Aorta (tissue), 1 donor: ENCODE data around the genes MSH2, MSH6 and PSME4.

DNA sequence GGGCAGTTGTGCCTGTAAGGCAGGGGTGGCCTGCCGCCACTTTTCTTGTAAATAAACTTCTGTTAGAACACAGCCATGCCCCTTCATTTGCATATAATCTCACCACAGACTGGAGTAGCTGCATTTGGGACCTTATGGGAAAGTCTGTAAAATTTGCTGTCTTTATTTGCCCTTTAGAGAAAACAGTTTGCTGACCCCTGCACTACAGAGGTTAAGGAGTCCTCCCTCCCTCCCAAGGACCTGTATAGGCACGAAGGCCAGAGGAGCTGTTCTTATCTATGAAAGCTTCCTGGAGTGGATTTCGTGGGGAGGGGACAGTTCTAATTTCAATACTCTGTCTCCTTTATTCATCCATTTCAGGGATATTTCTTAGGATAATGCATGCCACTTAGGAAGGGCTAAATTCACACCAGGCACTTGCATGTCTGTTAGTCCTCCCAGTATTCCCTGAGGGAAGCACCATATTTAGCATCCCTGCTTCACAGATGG is 42.6 kb downstream of the TTC7A start:
- PRO-cap: no peak

DNA sequence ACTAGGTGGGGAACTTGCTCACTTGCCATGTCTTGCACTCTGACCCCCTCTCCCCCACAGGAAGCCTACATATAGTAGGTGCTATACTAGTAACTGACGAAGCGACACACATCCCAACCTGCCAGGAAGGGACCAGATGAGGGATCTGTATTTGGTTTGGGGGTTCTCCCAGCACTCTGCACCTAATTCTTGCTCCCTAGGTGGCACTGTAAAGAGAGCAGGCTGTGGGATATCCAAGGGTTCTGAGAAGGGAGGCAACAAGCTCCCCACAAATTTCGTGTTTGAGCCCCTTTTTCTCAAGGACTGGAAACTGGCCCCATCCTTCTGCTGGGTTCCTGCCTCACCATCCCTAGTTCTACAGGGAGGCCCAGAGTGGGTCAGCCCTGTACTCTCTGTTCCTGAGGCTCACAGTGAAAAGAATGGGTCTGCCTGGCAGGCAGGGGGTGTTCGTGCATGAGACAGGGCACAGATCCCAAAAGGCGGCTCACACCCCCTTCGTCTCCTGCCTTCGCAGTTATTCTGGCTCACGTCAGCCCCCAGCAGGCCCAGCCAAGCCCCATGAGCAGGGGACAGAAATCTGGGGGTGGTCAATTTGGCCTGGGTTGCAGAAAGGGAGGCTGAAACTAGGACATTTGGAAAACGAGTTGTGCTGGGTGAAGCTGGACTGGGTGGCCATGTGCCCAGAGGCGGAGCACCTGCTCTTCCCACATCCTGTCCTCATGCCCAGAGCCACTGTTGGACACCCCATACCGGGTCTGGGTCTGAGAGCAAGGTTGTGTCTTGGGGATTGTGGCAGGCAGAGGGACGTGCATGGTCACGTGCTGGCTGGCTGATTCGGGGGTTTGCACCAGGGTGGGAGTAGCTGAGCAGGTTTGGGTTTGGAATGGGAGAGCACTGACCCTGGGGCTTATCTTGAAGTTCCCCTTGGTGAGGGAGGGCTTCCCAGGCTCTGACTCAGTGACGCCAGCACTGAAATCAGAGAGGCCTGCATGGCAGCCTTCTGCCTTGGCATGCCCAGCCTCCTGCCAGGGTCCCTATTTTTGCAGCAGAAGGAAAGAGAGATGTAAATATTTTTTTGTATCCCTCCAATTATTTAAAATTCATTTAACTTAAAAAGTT is 73.5 kb downstream of the TTC7A start:
- PRO-cap: no peak

DNA sequence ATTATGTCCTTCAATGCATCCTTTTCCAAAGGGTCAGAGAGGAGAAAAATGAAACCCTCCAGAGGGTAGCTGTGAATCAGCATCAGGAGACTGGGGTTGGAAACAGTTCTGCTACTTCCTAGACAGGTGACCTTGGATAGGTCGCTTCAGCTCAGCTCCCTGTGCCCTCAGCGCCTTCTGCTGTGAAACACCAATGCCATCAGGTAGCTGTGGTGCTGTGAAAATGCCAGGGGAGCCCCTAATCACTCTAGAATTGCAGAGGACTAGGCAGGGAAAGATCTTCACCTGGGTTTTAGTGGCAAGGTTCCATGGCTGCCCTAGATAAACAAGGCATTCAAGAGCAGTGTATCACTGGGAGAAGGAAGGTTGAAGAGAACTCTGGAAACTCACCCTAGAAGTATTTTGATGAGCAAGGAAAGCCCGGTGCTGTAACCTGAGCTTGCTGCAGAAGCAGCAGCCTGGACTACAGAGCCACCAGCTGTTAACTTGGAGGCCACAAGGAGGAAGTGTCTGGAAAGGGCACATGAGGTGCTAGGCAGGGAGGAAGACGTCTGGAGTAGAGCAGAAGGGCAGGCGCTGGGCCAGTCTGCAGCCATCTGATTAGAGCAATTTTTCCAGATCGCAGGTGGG is 75.3 kb downstream of the TTC7A start:
- PRO-cap: no peak

GRCh38 chr2:47072626-47073407 is 82.3 kb downstream of the STPG4 start:
- PRO-cap: no peak

GRCh38 chr2:47086065-47087015 is 68.8 kb downstream of the STPG4 start:
- PRO-cap: no peak

- PRO-cap: no peak
Observed at GRCh38 chr2:47270006-47270211, 93.6 kb upstream of the CALM2 start.

DNA sequence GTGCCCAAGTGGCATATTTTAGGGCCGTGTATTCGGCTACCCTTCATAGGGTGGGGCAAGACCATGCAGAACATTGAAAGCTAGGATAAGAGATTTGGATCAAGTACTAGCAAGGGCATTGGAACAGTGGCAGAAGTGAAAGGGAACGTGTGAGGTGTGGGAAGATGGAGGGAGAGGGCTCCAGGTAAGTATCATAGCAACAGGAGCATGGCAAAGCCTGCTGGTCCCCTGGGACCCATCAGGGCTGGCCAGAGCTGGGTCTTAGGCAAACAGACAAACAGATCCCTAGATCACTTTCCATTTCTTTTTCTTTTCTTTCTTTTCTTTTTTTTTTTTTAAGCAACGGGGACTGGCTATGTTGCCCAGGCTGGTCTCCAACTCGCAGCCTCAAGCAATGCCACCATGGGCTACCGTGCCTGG is 95.2 kb upstream of the CALM2 start:
- PRO-cap: no peak

GRCh38 chr2:47379379-47379995 is 10.4 kb downstream of the EPCAM start:
- PRO-cap: no peak

- PRO-cap: bidirectional peak, plus-strand start at chr2:47403075, minus-strand start at chr2:47402935
Observed at GRCh38 chr2:47402478-47403768, at the start of gene MSH2. TSS of gene MSH2 (plus strand) at chr2:47403156.

DNA sequence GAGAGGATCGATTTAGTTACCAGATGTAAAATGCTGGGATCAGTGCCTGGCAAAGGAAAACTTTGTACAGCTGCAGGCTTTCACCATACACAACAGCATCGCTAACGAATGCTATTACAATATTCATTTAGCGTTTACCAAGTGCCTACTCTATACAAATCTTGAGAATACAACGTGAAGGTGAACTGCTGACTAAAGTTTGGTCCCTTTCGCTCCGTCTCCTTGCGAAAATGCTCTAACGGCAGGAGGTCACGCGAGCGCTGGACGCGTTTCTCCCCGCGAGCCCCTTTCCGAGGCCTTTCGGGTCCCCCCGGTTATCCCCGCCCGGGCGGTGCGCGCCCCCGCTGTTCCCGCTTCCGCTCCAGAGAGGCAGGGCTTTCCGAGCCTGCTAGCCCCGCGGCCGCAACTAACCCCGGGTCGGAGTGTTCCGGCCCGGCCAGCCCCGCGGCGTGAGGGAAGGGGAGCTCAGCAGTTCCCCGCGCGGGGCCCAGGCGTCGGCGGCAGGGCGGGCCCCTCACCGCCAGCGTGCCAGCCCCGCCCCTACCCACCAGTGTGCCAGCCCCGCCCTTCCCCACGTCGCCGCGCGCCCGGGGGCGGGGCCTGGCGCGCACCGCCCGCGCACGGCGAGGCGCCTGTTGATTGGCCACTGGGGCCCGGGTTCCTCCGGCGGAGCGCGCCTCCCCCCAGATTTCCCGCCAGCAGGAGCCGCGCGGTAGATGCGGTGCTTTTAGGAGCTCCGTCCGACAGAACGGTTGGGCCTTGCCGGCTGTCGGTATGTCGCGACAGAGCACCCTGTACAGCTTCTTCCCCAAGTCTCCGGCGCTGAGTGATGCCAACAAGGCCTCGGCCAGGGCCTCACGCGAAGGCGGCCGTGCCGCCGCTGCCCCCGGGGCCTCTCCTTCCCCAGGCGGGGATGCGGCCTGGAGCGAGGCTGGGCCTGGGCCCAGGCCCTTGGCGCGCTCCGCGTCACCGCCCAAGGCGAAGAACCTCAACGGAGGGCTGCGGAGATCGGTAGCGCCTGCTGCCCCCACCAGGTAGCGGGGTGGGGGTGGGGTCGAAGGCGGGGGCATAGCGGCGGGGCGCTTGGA is at the start of gene MSH6:
Gene MSH6 (plus strand): TSS at position 686 of the 1,088 bp plus-strand sequence.
- PRO-cap: bidirectional peak, plus-strand start at position 686 of the sequence, minus-strand start at position 489 of the sequence

GRCh38 chr2:47810716-47811335 is 27.9 kb downstream of the MSH6 start:
- PRO-cap: no peak

- PRO-cap: no peak
Observed at GRCh38 chr2:48249473-48250515, 64.7 kb upstream of the FOXN2 start.

GRCh38 chr2:48441298-48441429 is 598 bp downstream of the PPP1R21 start:
- PRO-cap: no peak

DNA sequence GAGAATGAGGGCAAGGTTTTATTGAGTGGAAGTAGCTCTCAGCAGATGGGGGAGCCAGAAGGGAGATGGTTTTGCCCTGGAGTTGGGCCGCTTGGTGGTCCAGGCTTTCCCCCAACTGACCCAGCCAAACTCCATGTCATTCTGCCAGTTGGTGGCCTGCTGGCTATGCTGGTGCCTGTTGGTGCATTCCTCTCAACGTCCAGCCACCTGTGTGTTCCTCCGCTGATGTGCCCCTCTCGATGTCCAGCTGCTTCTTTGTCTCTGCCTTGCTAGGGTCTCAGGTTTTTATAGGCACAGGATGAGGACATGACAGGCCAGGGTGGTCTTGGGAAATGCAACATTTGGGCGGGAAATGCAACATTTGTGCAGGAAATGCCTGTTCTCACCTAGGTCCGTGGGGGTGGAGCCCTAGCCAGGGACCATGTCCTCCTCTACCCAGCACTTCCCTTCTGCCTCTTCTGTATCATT is 424.6 kb upstream of the FSHR start:
- PRO-cap: no peak

- PRO-cap: no peak
Observed at GRCh38 chr2:51171671-51171870, 139.6 kb upstream of the NRXN1 start.

- PRO-cap: no peak
Observed at GRCh38 chr2:51349895-51350593, 318.1 kb upstream of the NRXN1 start.

GRCh38 chr2:51990625-51991093 is 958.7 kb upstream of the NRXN1 start:
- PRO-cap: no peak

DNA sequence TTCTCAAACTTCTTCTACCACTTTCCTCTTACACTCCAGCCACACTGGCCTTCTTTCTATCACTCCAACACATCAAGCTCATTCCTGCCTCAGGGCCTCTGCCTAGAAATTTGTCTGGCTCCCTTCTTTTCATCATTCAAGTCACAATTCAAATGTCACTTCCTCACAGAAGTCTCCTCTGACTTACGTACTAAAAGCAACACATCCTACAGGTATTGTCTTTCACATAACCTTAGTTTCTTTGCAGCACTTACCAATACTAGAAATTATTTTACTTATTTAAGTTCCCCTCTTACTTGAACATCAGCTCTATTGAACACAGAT is 1.8 kb downstream of the ASB3 start:
- PRO-cap: no peak

DNA sequence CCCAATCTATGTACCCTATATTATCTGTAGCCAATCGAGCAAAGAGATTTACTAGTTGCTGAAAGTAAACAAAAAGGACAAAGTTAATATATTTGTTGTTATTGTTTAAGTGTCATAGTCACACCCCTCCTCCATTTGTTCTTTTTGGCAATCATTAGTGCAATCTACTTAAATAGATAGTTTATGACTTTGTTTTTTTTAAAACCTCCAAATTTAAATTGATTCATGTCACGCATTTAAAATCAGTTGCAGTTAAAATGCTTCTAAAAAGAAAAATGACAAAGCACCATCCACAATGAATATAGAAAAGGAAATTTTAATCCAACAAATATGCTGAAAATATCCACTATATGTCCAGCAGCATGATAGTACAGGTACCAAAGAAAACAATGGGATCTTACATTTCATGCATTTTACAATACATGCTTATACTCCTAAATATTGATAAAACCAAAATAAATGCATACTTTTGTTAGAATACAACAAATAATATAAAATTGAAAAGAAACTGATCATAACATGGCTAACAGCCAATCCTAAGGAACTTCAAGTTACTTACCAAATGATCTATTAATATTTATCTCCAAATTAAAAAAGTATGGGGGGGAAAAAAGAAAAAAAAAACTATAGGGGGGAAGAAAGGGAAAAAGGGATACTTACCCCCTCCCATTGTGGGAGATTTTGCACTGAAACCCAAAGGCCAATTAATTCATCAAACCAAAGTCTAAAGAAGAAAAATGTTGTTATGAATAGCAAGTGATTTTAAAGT is 34.5 kb downstream of the PSME4 start:
- PRO-cap: no peak

GRCh38 chr2:53970580-53971339 is at the start of gene PSME4:
TSS of gene PSME4 (minus strand) at chr2:53970993.
- PRO-cap: bidirectional peak, plus-strand start at chr2:53971092, minus-strand start at chr2:53971013